ENCODE data around the gene RALBP1.

- RRBS: 1% methylated on average over 21 of the region's 85 CpGs
CAGE:
- cytosol, long polyA plus RNA: no peak
- long polyA plus RNA: start-site peak on the plus strand at chr18:9475656-9475666, 26 and 20 reads in 2 replicates; start-site peak on the plus strand at chr18:9475892-9475973, 22 and 33 reads in 2 replicates
- nucleus, long polyA plus RNA: start-site peak on the plus strand at chr18:9475622-9475684, 21 and 39 reads in 2 replicates; start-site peak on the plus strand at chr18:9475905-9476038, 27 and 22 reads in 2 replicates
Observed at GRCh38 chr18:9475330-9476068, at the start of gene RALBP1. Gene RALBP1 (plus strand): TSS chr18:9475513.

- RRBS: 2% methylated on average over 12 of the region's 64 CpGs
CAGE:
- cytosol, long polyA plus RNA: no peak
- long polyA plus RNA: no peak
- nucleus, long polyA plus RNA: no peak
Observed at GRCh38 chr18:9613386-9614300, 716 bp downstream of the PPP4R1 start.

- RRBS: no CpG with 5 or more reads among the region's 11 CpGs
CAGE:
- cytosol, long polyA plus RNA: no peak
- long polyA plus RNA: no peak
- nucleus, long polyA plus RNA: no peak
Observed at GRCh38 chr18:9712060-9713125, 4.3 kb downstream of the RAB31 start.

DNA sequence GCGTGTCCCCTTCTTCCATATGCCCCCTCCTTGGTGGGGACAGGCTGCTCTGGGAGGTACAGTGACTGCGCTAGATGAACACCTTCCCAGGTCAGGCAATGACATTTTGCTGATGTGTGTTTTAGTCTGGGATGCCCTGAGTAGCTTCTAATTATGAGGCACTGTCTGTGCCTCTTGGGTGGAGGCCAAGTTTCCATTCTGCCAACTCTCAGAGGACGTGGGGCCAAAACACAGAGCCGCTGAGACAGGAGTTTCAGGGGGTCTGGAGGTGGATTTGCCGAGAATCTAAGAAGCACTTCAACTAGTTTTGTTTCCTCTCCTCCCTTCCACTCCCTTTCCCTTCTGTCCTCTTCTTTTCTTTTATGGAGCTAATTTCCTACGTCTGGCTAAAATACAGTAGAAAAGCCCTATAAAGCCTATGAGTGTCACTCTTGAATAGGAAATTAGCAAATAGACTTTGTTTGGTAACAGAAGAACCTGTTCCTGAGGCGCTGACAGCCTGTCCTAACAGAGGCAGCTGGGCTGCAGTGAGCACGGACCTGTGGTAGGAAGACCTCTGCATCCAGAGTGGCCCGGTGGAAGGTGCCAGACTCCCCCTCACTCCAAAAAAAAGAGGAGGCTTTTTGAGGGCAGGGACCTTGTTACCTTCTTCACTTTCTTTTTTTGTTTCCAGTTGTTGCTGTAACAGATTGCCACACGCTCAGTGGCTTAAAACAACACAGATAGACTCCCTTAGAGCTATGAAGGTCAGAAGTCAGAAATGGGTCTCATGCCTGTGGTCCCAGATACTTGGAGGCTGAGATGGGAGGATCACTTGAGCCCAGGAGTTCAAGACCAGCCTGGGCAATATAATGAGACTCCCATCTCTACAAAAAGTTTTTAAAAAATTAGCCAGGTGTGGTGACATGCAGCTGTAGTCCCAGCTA is 81.3 kb upstream of the TXNDC2 start:
- RRBS: no CpG with 5 or more reads among the region's 10 CpGs
CAGE:
- cytosol, long polyA plus RNA: no peak
- long polyA plus RNA: no peak
- nucleus, long polyA plus RNA: no peak

- RRBS: 100% methylated on average over 1 of the region's 21 CpGs
CAGE:
- cytosol, long polyA plus RNA: no peak
- long polyA plus RNA: no peak
- nucleus, long polyA plus RNA: no peak
Observed at GRCh38 chr18:9854820-9856239, 30.4 kb upstream of the TXNDC2 start.

DNA sequence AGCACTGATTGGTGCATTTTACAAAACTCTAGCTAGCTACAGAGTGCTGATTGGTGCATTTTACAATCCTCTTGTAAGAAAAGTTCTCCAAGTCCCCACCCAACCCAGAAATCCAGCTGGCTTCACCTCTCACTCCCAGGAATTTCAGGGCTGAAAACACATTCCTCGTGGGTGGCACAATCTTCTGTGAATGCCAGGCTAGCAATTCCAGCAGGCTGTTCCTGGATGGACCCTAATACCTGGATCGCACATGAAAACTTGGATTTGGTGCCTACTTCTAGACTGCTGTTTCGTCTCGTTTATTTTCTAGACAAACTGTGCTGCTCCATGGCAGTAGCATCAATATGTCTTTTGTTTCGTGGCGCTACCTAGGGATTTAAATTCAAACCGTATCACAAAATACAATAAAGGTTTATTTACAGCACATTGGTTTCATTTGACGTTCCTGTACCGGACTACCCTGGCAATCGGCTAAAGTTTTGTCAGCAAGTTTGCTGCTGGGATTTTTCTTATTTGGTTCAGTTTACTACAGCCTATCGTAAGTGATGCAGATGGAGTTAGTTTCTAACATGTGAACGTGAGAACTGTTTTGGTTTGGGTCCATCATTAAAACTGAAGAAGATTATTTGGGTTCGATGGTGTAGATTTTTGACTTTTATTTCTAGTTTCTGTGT is 1.1 kb upstream of the VAPA start:
- RRBS: no CpG with 5 or more reads among the region's 13 CpGs
CAGE:
- cytosol, long polyA plus RNA: no peak
- long polyA plus RNA: no peak
- nucleus, long polyA plus RNA: no peak

DNA sequence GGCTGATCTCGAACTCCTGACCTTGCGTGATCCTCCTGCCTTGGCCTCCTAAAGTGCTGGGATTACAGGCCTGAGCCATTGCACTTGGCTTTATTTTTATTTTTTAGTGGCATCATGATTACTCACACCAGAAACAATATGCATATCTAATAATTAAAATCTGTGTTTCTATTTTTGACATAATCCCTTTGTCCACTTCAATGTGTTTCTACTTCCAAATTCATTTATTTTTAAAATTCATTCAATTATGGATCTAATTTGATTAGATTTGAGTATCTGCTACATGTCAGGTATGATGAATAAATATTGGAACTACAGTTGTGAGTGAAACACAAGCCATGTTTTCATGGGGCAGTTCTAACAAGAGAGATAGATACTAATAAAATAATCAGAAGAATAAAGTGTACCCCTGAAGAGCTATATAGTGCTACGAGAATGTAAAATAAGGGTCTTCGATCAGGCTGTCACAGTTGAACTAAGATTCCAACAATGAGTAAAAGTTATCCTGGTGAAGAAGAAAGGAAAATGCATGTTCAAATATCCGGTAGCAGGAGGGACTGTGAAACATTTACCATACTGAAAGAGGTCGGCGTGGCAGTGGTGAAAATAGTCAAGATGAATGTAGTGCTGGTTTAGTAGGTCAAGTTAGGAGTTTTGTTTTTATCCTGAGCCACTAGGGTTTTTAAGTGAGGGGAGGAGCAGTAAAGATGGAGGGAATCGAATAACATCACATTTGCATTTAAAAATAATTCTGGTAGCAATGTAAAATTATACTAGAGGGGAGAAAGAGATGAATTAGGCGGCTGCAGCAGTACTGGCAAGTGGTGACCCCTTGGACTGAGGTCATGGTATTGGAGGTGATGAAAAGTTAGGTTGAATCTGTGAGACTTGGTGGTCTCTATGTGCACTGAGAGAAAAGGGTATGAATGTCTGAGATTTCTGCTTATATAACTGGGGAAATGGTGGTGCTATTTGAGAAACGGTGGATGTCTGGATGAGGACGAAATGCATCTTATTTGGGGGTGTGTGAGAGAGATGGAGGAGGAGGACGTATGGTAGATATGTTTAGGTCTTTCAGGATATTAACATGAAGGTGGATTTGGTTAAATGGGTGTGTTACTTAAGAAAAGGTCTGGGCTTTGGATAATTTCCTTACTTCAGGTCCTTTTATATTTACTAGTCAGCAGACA is 5.7 kb downstream of the VAPA start:
- RRBS: no CpG with 5 or more reads among the region's 12 CpGs
CAGE:
- cytosol, long polyA plus RNA: no peak
- long polyA plus RNA: no peak
- nucleus, long polyA plus RNA: start-site peak on the plus strand centred at position 741 of the sequence, 655 bp wide, 102 and 115 reads in 2 replicates

DNA sequence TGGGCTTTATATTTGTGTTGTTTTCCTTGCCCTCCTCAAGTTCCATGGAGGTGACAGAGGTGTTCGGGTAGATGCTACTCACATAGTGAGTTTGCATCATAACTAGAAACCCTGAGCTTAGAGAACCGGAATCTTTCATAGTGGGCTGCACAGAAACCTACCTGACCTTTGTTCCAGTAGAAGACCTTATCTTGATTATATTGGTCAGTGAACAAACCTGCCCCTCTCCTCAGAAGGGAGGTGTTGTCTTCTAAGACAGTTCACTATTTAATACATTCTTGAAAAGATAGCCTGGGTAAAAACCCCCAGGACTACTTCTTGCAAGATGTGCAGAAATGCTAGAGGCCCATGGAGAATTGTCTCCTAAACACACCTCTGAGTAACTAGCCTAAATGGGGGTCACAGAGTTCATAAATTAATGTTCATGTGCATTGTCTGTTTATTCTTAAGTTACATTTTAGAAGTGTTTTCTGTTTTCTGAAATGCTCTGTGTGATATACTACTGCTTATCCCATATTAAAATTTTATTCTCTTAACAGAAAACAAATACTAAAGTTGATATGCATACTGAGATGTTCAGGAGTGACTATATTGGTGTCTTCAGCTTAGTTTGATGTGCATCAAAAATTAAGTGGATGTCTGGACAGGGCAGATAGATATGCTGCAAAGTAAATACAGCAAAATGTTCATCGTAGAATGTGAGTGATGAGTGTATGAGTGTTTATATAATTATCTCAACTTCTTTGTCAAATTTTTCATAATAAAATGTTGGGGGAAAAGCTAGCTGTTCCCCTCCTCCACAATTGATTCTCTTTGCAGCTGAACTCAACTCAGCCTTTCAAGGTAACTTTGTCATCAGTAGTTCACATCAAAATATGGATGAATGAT is 13.0 kb downstream of the VAPA start:
- RRBS: no CpG with 5 or more reads among the region's 3 CpGs
CAGE:
- cytosol, long polyA plus RNA: no peak
- long polyA plus RNA: no peak
- nucleus, long polyA plus RNA: no peak

GRCh38 chr18:9935996-9936329 is 22.1 kb downstream of the VAPA start:
- RRBS: no CpG with 5 or more reads among the region's 2 CpGs
CAGE:
- cytosol, long polyA plus RNA: no peak
- long polyA plus RNA: no peak
- nucleus, long polyA plus RNA: no peak

DNA sequence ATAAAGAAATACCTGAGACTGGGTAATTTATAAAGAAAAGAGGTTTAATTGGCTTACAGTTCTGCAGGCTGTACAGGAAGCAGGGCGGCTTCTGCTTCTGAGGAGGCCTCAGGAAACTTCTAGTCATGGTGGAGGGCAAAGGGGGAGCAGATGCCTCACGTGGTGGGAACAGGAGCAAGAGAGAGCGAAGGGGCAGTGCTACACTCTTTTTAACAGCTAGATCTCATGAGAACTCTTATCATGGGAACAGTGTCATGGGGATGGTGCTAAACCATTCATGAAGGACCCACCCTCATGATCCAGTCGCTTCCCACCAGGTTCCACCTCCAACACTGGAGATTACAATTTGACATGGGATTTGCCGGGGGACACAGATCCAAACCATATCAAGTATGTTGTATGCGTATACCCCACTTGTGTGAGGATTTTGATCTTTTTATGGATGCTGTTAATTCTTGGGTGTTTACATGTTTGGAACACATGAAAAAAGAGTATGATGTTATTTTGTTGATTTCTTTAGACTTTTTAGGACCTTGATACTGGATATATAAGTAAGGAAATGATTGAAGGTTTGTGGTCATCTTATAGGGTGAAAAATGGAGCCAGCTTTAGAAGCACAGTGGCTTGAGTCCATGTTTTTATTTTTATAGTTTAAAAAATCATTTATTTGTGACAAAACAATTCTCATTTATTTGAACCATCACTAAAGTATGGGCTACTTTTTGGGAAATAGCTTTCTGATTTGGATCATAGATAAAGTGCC is 28.9 kb downstream of the VAPA start:
- RRBS: no CpG with 5 or more reads among the region's 6 CpGs
CAGE:
- cytosol, long polyA plus RNA: no peak
- long polyA plus RNA: no peak
- nucleus, long polyA plus RNA: no peak

- RRBS: no CpG with 5 or more reads among the region's 5 CpGs
CAGE:
- cytosol, long polyA plus RNA: no peak
- long polyA plus RNA: no peak
- nucleus, long polyA plus RNA: no peak
Observed at GRCh38 chr18:9952728-9953793, 39.2 kb downstream of the VAPA start.

DNA sequence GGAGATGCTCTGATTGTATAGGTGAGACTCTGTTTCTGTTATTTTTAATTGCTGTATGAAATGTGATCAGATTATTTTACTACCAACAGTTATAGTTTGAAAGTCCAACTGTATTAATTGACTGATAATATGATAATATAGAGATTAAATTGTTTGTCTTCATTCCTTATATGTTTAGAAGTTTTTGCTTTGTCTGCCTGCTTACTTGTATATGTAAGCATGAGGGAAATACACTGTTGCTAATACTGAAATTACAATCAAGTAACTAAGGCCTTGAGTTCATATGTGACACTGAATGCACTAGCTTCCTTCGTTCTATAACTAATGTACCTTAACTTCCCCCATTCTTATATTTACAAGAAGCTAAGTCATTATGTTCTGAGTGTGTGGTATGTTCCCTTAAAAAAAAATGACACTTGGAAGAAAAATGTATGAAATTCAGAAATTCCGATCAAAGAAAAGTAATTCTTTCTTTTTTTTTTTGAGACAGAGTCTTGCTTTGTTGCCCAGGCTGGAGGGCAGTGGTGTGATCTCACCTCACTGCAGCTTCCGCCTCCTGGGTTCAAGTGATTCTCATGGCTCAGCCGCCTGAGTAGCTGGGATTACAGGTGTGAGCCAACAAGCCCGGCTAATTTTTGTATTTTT is 42.9 kb downstream of the VAPA start:
- RRBS: no CpG with 5 or more reads among the region's 5 CpGs
CAGE:
- cytosol, long polyA plus RNA: no peak
- long polyA plus RNA: no peak
- nucleus, long polyA plus RNA: no peak

DNA sequence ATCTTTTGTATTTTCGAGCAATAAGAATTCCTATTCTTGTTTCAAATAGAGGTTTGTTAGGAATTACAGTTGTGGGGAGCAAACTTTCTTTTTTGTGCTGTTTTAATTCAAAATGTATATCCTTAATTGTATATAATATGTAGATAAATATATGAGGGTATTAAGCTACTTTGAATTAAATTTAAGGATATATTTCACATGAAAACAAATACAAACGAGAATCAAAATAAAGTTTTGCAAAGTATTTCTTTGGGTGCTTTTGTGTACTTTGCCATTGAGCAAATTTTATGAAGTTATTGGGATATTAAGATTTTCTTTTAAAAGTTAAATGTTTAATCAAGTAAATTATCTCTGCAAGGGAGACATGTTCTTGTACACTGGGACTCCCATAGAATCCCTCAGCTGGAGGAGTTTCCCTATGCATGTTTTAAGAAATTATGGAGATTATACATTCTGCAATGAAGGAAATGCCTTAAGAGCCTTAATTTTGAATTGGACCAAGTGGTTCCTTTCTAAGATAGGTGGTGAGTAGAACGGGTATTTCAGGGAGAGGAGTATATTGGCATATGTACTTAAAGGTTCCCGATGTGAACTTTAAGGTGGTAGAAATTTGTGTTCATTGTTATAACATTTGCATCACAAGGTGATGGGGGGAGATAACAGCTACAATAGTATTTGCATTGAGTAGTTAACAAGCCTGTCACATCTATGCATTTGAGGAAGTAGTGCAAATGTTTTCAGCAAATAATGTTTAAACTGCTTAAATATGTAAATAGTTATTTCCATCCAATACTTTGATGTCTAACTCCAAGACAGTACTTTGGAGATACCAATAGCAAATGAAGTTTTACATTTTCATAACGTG is 46.2 kb downstream of the VAPA start:
- RRBS: no CpG with 5 or more reads among the region's 5 CpGs
CAGE:
- cytosol, long polyA plus RNA: no peak
- long polyA plus RNA: no peak
- nucleus, long polyA plus RNA: no peak

DNA sequence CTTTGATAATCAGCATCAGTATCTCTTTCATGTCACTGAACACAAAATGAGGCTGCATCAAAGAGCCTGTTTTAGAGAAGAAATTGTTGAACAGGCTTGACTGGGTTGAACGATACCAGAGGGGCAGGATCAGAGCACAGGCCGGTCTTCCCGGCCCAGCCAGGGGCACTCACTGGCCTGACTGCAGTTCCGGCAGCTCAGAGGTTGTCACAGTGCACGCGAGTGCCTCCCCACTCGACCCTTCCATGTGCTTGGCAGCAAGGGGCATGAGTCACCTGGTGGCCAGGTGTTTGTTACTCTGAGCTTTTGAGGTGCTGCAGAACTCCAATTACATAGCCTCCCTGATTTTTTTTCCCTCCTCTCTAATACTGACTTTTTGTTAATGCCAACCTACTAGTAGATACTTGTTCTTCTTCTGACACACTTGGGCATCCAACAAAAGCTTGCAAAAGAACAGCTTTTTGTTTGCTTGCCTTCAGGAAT is 121.6 kb downstream of the VAPA start:
- RRBS: 100% methylated on average over 1 of the region's 7 CpGs
CAGE:
- cytosol, long polyA plus RNA: no peak
- long polyA plus RNA: no peak
- nucleus, long polyA plus RNA: no peak

DNA sequence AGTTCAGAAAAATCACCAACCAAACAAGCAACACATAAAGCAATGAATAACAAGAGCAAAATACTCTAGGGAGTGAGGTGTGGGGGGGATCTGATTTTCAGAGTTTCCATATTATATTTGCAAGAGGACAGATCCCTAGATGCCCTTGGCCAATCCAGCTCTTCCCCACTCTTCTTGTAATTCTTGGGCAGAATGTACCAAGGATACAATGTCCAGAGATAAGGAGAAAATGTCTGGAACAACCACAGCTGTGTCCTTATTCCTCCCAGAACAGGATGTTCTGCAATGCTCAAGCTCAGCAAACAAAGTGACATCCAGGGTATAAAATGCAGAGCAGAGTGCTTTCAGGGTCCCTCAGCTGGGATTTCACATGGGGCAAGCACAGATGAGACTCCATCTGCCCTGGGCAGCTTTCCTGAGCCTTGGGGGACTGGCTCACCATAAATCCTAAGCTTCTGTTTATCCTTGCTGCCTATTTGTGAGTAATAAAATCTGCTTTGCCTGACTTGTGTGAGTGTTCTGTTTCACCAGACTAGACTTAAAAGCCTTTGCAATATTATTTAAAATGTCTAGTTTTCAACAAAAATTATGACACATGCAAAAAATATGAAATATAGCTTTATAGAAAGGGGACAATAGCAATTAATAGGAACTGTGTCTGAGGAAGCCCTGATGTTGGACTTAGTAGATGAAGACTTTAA is 127.4 kb downstream of the VAPA start:
CAGE:
- cytosol, long polyA plus RNA: no peak
- long polyA plus RNA: no peak
- nucleus, long polyA plus RNA: no peak

DNA sequence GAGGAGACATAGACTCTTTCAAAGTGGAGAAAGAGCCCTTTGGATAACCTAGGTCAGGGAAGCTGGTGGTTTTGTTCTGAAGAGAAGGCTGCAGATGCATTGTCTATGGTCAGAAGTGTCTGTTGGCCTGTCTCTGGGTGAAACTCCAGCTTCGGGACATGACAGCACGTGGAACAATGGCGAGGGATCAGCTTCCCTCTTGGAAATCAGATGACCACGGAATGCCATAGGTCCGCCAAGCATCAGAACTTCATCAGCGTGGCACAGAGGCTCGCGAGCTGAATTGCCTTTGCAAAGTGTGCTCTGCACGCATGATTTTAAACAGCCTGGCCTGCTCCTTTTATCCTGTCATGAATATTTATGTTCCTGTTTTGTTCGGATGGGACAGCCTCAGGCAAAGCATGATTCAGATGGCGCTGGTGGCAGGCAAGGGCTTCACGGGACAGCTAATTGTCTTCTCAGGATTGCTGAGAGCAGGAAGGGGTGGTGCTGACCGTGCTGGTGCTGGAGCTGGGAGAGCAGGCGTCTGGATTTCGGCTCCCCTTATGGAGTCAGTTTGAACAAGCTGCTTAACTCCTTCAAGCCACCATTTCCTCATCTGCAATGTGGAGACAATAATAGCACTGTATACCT is 79.9 kb upstream of the APCDD1 start:
- RRBS: no CpG with 5 or more reads among the region's 15 CpGs
CAGE:
- cytosol, long polyA plus RNA: no peak
- long polyA plus RNA: no peak
- nucleus, long polyA plus RNA: no peak

GRCh38 chr18:10379936-10380159 is 74.6 kb upstream of the APCDD1 start:
- RRBS: no CpG with 5 or more reads among the region's 5 CpGs
CAGE:
- cytosol, long polyA plus RNA: no peak
- long polyA plus RNA: no peak
- nucleus, long polyA plus RNA: no peak

DNA sequence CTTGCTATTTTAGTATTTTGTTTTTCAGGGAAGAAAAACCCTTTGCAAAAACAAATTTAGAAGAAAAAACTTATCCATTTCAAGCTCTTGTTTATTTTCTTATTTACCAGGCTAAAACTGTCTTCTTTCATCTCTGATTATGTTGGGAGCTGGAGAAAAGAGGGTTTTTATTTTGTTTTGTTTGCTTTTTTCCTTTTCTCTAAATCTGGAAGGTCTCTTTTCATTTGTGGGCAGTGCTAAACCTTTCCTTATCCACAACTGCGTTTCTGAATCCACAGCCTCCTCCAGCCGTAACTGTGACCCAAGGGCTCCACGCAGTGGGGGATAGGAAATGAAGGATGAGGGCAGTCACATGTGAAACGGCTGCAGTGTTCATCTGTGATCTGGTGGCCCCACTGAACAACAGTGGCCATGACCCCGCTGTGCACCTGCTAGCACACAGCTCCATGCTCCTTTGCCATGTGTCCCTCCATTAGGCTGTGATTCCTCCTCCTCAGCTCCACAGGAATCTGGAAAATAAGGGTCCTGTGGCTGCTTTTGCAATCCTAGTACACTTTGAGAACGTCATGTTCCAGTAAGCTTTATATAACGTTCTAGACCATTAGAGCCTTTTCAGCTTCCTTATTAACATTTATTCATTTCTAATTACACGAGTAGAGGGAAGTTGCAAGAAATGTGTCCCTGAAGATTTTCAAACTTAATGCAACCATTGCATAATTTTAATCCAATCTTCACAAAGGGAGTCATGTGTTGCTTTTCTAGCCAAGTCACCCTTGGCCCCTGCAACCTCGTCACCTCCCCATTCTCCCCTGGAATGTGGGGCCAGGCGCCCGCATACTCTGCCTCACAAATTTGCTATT is 7.2 kb upstream of the NAPG start:
- RRBS: no CpG with 5 or more reads among the region's 11 CpGs
CAGE:
- cytosol, long polyA plus RNA: no peak
- long polyA plus RNA: no peak
- nucleus, long polyA plus RNA: no peak

- RRBS: no CpG with 5 or more reads among the region's 6 CpGs
CAGE:
- cytosol, long polyA plus RNA: no peak
- long polyA plus RNA: no peak
- nucleus, long polyA plus RNA: no peak
Observed at GRCh38 chr18:10560148-10560413, 34.3 kb downstream of the NAPG start.

- RRBS: no CpG with 5 or more reads among the region's 29 CpGs
CAGE:
- cytosol, long polyA plus RNA: no peak
- long polyA plus RNA: no peak
- nucleus, long polyA plus RNA: no peak
Observed at GRCh38 chr18:10607510-10607892, 81.7 kb downstream of the NAPG start.

Data from IMR-90 (cell line).